ENCODE data around the gene PKP4.

DNA sequence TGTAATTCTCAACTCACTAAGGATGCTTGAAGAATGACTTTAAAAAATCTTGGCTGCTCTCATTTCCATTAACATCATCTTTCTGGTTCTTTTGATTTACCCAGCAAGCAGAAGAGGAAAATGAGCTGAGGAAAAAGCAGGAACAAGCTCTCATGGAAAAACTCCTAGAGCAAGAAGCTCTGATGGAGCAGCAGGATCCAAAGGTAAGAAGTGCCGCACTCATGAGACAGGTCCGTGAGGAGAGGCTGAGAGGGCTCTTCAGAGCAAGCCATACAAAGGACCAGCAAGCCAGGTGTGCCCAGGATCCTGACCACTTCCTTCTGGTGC lies 77.4 kb downstream of the PRPF40A start:
- RRBS, 2 experiments, result no CpG with 5 or more reads among the region's 2 CpGs
CAGE:
- cytosol, long polyA minus RNA, result no peak
- cytosol, long polyA plus RNA, result no peak
- long polyA plus RNA, result no peak
- nucleus, long polyA minus RNA, result no peak
- nucleus, long polyA plus RNA, result no peak

DNA sequence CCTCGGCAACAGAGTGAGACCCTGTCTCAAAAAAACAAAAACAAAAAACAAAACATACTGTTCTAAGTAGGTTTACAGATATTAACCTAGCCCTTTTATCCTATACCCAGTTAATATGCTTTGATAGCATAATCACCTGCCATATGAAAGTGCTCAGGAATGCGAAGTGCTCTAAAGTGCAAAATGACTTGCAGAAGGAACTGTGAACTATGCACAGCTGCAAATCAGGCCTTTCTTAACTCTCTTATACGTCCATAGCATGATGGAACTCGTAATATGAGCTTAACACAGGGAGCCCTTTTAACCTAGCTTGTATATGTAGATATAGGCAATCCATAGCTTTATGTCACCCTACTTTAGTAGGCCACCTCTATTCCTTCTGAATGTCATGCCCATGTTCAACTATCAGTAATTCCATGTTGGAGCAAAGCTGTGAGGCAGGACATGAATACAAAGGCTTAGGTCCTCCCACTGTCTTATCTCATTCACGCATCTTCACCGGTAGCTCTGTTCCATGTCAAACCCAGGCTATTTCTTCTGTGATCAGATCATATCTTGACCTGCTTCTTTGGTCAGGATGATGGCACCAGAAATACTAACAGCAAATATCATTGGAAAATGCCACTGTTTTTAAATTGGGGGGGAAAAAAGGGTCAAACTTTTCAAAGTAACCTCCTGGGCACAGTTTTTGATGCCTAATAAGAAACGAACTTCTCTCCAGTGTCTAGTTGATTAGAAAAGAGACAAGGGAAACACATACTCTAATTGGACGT lies 72.9 kb downstream of the PRPF40A start:
- RRBS, 2 experiments, result no CpG with 5 or more reads among the region's 8 CpGs
CAGE:
- cytosol, long polyA minus RNA, result no peak
- cytosol, long polyA plus RNA, result no peak
- long polyA plus RNA, result no peak
- nucleus, long polyA minus RNA, result no peak
- nucleus, long polyA plus RNA, result no peak

- RRBS, 2 experiments, result no CpG with 5 or more reads among the region's 3 CpGs
CAGE:
- cytosol, long polyA minus RNA, result start-site peak on the minus strand at chr2:152679371-152679464, 164 reads
- cytosol, long polyA plus RNA, result no peak
- long polyA plus RNA, result no peak
- nucleus, long polyA minus RNA, result no peak
- nucleus, long polyA plus RNA, result no peak
Observed at GRCh38 chr2:152679185-152679598, 38.1 kb downstream of the PRPF40A start.

- RRBS, 2 experiments, result no CpG with 5 or more reads among the region's 12 CpGs
CAGE:
- cytosol, long polyA minus RNA, result no peak
- cytosol, long polyA plus RNA, result no peak
- long polyA plus RNA, result no peak
- nucleus, long polyA minus RNA, result no peak
- nucleus, long polyA plus RNA, result no peak
Observed at GRCh38 chr2:152707251-152707877, 9.9 kb downstream of the PRPF40A start.

GRCh38 chr2:152826918-152827444 lies 108.6 kb downstream of the ARL6IP6 start:
- RRBS, 2 experiments, result no CpG with 5 or more reads among the region's 3 CpGs
CAGE:
- cytosol, long polyA minus RNA, result no peak
- cytosol, long polyA plus RNA, result no peak
- long polyA plus RNA, result no peak
- nucleus, long polyA minus RNA, result no peak
- nucleus, long polyA plus RNA, result no peak

DNA sequence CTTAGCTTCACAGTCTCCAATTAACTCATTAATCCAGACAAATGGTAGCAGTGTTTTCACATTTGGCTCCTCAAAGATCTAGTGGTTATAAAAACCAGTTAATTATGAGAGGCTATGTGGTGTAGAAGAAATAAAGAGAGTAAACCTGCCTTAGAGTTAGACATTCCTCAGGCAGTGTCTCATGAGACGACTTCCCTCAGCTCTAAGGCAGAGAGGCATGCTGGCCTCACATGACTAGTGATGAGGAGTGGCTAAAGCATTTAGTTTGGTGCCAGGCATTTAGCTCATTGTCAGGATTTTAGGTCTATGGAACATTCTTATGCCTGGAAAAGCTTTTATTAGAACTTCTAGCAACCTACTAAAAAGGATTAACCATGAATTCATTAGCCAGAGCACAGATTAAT lies 90.3 kb downstream of the RPRM start:
- RRBS, 2 experiments, result no CpG with 5 or more reads among the region's 1 CpG
CAGE:
- cytosol, long polyA minus RNA, result no peak
- cytosol, long polyA plus RNA, result no peak
- long polyA plus RNA, result no peak
- nucleus, long polyA minus RNA, result no peak
- nucleus, long polyA plus RNA, result no peak

- RRBS, 2 experiments, result no CpG with 5 or more reads among the region's 1 CpG
CAGE:
- cytosol, long polyA minus RNA, result no peak
- cytosol, long polyA plus RNA, result no peak
- long polyA plus RNA, result no peak
- nucleus, long polyA minus RNA, result no peak
- nucleus, long polyA plus RNA, result no peak
Observed at GRCh38 chr2:156323834-156324501, 8.6 kb downstream of the NR4A2 start.

DNA sequence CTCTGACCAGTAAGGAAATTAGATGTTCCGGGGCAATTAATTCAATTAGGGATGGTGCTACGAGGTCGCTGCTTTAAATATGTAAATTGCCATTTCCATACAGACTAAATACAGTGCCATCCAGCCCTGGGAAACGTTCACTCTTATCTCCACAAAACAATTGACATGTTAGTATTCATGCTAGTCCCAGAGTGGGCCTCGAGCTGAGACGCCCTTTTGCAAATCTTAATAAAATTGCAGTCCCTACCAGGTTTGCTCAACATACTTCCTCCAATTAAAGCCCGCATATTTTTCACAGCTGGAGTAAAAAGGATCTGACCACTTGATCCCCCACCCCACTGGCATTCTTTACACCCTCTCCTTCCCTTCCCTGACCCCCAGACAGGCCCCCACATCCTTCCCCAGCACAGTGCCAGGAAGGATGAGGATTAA lies 5.5 kb downstream of the NR4A2 start:
- RRBS, 2 experiments, result no CpG with 5 or more reads among the region's 7 CpGs
CAGE:
- cytosol, long polyA minus RNA, result no peak
- cytosol, long polyA plus RNA, result no peak
- long polyA plus RNA, result no peak
- nucleus, long polyA minus RNA, result no peak
- nucleus, long polyA plus RNA, result no peak

DNA sequence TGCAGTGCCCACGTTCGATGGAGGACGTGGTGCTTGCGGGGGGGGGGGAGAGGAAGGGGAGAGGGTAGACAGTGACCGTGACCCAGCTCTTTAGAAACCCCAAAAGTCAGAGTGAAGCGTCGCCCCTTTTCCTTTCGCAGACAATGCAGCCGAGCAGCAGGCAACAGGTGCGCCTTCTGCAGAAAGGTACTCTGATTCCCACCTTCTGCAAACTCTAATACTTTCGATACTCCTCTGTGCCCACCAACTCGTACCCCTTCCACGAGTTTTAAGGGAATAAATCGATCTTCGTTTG lies 872 bp upstream of the NR4A2 start:
- RRBS, 2 experiments, result no CpG with 5 or more reads among the region's 15 CpGs
CAGE:
- cytosol, long polyA minus RNA, result no peak
- cytosol, long polyA plus RNA, result no peak
- long polyA plus RNA, result no peak
- nucleus, long polyA minus RNA, result no peak
- nucleus, long polyA plus RNA, result no peak

DNA sequence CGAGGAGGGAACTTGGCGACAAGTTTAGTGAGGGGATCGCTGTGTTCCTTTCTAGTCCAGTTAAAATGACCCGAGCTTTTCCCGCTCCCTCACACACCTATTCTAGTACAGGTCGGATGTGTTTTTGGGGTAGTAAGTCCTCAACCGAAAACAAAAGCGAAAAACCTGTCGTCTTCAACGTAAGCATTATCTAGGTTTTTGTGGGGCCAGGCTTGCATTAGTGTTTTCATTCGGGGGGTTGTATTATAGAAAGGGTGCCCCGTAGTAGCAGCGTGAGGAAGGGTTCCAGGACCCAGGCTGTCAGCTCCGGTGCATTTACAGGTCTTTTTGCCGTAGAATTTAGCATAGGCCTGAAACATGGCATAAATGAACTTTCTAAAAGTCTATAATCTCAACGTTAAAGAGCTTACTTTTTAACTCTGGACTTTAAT lies 10.3 kb upstream of the NR4A2 start:
- RRBS, 2 experiments, result no CpG with 5 or more reads among the region's 16 CpGs
CAGE:
- cytosol, long polyA minus RNA, result no peak
- cytosol, long polyA plus RNA, result no peak
- long polyA plus RNA, result no peak
- nucleus, long polyA minus RNA, result no peak
- nucleus, long polyA plus RNA, result no peak

- RRBS, 2 experiments, result no CpG with 5 or more reads among the region's 9 CpGs
CAGE:
- cytosol, long polyA minus RNA, result no peak
- cytosol, long polyA plus RNA, result no peak
- long polyA plus RNA, result no peak
- nucleus, long polyA minus RNA, result no peak
- nucleus, long polyA plus RNA, result no peak
Observed at GRCh38 chr2:156400947-156401333, 35.2 kb upstream of the GPD2 start.

DNA sequence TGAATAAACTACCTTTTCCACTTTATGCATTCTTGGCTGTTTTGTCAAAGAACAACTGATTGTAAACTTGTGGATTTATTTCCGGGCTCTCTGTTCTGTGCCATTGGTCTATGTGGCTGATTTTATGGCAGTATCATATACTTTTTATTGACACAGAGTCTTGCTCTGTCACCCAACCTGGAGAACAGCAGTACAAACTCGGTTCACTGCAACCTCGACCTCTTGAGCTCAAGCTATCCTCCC lies 6.7 kb upstream of the GALNT5 start:
- RRBS, 2 experiments, result no CpG with 5 or more reads among the region's 3 CpGs
CAGE:
- cytosol, long polyA minus RNA, result no peak
- cytosol, long polyA plus RNA, result no peak
- long polyA plus RNA, result no peak
- nucleus, long polyA minus RNA, result no peak
- nucleus, long polyA plus RNA, result no peak

DNA sequence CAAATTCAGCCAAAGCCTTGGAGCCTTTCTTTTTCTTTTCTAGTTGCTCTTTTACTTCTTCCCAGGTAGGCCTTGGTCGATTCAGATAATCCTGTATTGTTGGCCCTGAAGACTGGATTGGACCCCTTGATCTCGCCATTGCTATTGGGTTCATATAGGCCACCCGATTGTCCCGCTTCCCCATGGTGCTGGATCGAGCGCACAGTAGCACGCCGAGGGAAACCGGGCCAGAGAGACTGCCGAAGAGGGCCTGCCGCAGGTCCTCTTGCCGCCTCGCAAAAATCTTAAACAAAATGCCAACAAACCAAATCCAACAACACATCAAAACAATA lies 54.6 kb upstream of the ERMN start:
- RRBS, 2 experiments, result no CpG with 5 or more reads among the region's 13 CpGs
CAGE:
- cytosol, long polyA minus RNA, result no peak
- cytosol, long polyA plus RNA, result no peak
- long polyA plus RNA, result no peak
- nucleus, long polyA minus RNA, result no peak
- nucleus, long polyA plus RNA, result no peak

GRCh38 chr2:157411432-157411995 lies 32.4 kb downstream of the CYTIP start:
- RRBS, 2 experiments, result no CpG with 5 or more reads among the region's 4 CpGs
CAGE:
- cytosol, long polyA minus RNA, result no peak
- cytosol, long polyA plus RNA, result no peak
- long polyA plus RNA, result no peak
- nucleus, long polyA minus RNA, result no peak
- nucleus, long polyA plus RNA, result no peak

DNA sequence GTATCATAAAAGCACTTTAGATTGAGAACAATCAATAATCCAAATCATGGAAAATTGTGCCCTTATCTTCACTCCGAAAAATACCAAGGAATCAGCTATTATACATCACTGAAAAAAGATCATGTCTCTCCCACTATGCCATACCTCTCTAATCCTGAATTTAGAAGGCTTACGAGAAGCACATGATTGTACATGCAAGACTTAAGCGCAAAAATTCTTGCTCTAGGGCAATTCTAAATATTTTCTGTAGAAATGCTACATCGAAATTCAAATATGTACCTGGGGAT lies 1.3 kb downstream of the CYTIP start:
- RRBS, 2 experiments, result no CpG with 5 or more reads among the region's 4 CpGs
CAGE:
- cytosol, long polyA minus RNA, result no peak
- cytosol, long polyA plus RNA, result no peak
- long polyA plus RNA, result no peak
- nucleus, long polyA minus RNA, result no peak
- nucleus, long polyA plus RNA, result no peak

DNA sequence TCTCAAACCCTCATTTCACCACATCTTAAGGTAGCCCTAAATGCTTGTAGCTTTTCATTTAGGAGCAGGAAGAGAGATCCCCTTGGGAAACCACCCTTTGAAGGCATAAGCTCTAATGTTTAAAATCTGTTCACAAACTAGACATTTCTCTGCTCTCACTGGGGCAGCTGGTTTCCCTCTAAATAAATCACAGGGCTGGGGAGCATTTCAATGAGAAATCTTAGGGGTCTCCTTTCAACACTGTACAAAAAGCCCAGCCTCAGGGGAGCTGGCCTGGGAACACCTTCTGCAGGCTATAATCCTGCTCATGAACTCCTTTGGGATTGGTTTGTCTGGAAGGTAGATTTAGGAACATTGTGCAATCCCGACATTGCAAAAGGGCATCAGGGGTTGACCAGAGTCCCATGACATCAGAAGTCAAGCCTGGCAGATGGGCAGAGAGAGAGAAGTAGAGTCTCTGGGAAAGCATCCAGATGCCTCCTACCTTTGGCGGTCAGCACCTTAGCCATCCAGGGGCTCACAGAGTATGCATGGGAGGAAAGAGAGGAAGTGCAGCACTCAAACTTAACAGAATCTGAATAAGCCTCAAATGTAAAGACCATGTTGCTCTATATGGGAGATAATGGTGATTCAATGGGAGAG lies 58.6 kb upstream of the UPP2 start:
- RRBS, 2 experiments, result no CpG with 5 or more reads among the region's 2 CpGs
CAGE:
- cytosol, long polyA minus RNA, result no peak
- cytosol, long polyA plus RNA, result no peak
- long polyA plus RNA, result no peak
- nucleus, long polyA minus RNA, result no peak
- nucleus, long polyA plus RNA, result no peak

- RRBS, 2 experiments, result no CpG with 5 or more reads among the region's 2 CpGs
CAGE:
- cytosol, long polyA minus RNA, result no peak
- cytosol, long polyA plus RNA, result no peak
- long polyA plus RNA, result no peak
- nucleus, long polyA minus RNA, result no peak
- nucleus, long polyA plus RNA, result no peak
Observed at GRCh38 chr2:158063249-158063572, 38.5 kb upstream of the UPP2 start.

DNA sequence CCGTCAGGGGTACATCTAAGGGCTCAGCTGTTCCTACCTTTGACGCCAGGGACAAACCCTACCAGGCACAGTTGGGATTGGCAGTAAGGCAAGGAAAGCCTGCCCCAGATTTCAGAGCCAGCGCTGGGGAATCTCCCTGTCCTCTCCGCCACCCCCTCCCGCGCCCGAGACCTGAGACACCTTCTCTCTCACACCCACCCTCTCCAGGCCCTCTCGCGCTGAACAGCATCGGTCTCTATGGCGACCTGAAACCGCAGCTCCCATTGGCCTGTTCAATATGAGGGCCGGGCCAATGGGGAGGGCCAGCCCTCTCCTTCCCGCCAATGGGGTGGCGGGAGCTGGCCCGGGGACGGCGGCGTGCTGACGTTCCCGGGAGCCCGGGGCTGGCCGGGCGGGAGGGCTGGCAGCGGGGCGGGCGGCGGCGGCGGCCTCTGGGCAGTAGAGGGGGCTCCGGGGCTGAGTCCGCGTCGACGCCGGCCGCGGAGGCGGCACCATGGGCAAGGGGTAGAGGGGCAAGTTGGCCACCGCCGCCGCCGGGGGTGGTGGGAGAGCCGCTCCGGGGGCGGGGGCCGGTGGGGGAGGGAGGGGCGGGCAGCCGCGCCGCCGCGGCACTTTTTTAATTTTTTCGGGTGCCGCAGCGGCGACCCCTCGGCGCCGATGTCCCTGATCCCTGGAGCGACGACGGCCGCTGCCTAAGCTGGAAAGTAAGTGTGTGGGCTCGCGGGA lies at the start of gene PKP4:
TSS of gene PKP4 (plus strand) at position 438 of the 726 bp plus-strand sequence.
- RRBS, 2 experiments, result 2 to 3% methylated on average over 17 of the region's 66 CpGs
CAGE:
- cytosol, long polyA minus RNA, result start-site peak on the plus strand centred at position 436 of the sequence, 6 bp wide, 12 reads
- cytosol, long polyA plus RNA, result start-site peak on the plus strand centred at position 494 of the sequence, 306 bp wide, 17 and 116 reads in 2 replicates
- long polyA plus RNA, result start-site peak on the plus strand centred at position 578 of the sequence, 37 bp wide, 55 and 48 reads in 2 replicates
- nucleus, long polyA minus RNA, result start-site peak on the plus strand centred at position 673 of the sequence, 603 bp wide, 49 reads
- nucleus, long polyA plus RNA, result no peak

DNA sequence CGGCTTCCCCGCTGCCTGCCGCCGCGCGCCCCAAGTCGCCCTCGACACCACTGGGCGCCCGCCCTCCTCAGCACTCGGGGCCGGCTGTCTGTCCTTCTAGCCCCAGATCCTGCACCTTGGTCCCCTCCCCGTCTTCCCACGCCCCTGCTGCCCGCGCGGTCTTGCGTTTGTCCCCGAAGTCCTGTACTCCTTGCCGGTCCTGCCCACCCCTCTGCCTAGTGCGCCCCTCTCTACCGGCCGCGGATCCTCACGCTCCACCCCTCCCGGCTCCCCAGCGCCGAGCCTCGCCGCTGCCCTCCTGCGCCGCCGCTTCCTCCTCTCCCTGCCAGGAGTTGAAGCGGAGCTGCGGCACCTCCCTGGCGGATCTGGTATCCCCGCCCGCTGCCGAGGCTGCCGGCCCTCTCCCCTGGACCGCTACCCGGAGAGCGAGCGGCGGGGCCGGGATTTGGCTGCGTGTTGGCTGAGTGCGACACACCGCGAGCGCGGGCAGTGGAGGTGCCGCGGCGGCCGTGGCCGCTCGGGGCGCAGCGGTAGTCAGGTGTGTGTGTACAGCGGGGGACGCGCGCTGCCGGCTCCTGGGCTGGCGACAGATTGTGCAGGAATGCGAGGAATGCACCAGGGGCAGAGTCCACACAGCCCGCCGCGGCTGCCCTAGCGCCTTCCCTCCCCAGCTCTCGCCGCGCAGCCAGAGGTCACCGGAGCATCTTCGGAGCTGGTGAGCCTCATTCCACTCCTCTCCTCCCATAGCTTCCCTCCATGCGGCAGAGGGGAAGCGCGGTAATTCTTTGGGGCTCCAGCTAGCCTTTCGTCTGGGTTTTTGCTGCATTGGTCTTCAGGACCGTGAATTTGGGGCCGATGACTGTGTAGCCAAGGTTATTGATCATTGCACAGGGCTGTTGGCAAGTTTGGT lies 1.1 kb downstream of the PKP4 start:
- RRBS, 2 experiments, result under 1 to 3% methylated on average over 3 to 10 of the region's 82 CpGs
CAGE:
- cytosol, long polyA minus RNA, result no peak
- cytosol, long polyA plus RNA, result no peak
- long polyA plus RNA, result start-site peak on the plus strand centred at position 681 of the sequence, 22 bp wide, 80 and 68 reads in 2 replicates
- nucleus, long polyA minus RNA, result no peak
- nucleus, long polyA plus RNA, result start-site peak on the plus strand centred at position 684 of the sequence, 15 bp wide, 113 and 181 reads in 2 replicates

GRCh38 chr2:158545986-158546908 lies 89.5 kb downstream of the PKP4 start:
- RRBS, 2 experiments, result no CpG with 5 or more reads among the region's 3 CpGs
CAGE:
- cytosol, long polyA minus RNA, result no peak
- cytosol, long polyA plus RNA, result no peak
- long polyA plus RNA, result no peak
- nucleus, long polyA minus RNA, result no peak
- nucleus, long polyA plus RNA, result no peak

All from HepG2 (cell line).